GM19239 (cell line): ENCODE measurements around the gene FAM107B.

DNA sequence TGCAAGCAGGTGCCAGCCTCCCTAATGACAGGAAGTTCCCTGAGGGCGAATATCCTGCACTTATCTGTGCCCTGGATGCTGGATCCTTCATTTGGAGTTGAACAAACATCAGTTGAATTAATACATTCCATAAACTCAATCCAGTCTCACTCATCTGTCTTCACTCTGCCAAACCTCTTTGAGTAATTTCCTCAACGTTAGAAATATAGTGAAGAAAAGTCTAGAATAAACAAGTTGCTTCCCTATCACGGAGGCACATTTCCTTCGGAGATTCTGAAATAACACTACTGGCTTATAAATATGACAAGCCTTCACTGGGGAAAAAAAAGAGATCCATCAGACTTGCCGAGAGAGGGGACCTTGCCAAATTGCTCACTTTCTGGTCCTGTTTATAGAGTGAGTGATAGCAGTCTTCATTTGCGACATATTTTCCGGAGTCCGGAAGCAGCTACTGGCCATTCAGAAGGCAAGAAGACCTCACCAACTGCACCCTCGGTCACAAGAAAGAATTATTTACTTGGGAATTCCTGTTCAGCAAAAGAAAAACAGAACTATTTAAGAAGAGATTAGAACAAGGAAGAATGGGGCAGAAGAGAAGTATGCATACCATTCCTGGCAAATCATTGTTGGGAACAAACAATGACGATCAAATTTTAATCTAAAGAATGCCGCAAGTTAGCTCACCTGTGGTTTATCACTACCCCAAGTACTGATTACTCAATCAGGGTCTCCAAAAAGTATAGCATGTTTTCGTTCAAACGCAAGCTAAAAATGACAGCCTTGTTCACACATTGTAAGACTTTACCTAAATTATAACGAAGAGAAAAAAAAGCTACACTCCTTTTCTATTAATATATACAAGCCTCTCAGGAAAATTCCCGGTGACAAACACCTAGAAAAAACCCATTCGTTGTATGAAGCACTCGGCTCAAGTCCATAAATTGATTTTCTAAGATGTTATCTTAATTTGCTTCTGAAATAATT is 196.2 kb downstream of the FAM107B start:
- RRBS = no CpG with 5 or more reads among the region's 17 CpGs

DNA sequence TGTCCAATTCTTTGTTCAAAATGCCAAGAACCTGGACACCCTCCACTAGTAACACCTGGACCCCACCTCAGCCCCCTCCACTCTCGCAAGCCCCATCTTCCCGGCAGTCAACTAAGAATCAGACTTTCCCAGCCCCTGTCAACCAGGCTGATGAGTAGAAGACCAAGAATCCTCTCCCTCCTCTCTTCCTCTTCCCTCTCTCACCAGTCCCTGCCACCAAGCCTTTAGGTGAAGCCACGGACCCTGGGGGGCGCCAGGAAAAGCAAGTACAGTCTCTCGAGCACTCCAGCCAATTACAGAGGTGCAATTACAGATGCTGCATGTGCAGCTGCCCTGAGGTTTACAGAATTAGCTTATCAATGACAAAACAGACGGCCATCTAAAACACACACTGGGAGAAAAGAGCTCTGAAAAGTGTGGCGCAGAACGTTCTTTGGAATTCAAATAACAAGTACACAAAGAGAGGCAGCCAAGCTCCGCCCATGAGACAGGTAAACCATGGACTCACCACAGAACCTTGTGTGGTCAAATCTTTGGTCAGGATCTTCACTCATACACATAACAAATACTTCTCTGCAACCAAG is 189.4 kb downstream of the FAM107B start:
- RRBS = no CpG with 5 or more reads among the region's 9 CpGs

- RRBS = no CpG with 5 or more reads among the region's 8 CpGs
Observed at GRCh38 chr10:14592545-14593136, 182.1 kb downstream of the FAM107B start.

DNA sequence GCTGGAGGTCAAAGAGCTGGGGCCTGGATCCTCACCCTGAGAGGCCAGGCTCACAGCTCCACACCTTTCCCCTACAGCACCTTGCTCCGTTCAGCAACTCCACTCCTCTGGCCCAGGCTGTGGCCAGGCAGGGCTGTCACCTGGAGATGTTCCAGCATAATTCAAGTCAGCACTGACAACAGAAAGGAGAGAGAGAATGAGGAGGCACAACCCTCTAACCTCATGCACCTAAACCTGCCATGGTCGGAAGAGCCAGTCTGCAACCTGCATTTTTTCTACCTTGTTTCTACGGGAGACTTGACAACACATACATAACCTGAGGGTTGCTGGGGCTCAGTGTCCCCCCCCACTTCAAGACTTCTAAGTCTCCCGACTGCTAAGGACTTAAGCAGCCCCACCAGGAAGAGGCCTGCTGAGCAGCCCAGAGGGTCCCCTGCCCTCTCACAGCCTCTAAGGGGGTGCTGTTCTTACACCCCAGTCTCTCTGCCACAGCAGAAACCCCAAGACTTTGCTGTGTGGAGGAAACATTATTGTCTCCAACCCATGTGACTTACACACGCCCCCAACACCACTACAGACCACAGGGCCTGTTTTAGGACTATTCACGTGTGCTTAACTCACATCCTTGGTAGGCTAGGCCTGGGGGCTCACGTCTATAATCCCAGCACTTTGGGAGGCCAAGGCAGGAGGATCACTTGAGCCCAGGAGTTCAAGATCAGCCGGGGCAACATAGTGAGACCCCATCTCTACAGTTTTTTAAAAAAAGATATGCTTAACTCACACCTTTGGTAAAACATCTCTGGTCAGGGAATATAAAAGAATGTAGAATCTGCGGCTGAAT is 175.6 kb downstream of the FAM107B start:
- RRBS = no CpG with 5 or more reads among the region's 9 CpGs

- RRBS = no CpG with 5 or more reads among the region's 8 CpGs
Observed at GRCh38 chr10:14659416-14660283, 115.0 kb downstream of the FAM107B start.

DNA sequence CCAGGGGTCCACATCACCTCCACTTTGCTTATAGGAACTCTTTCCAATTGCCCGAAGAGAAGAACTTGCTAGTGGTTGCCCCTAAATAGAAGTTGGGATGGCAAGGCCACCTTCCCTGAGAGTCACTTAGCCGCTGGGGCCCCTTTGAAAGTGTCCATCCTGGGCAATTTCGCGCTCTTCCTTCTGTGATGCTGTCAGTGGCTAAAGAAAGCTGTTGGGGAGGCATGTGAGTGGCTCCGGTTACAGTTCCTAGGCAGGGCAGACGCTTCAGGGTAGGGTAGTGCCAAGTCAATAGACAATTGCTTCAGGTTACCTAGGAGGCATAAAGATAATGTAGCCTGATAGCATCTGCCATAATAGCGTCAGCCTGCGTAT is at the start of gene FAM107B:
FAM107B (minus strand) TSS at position 187 of the 375 bp plus-strand sequence.
- RRBS = no CpG with 5 or more reads among the region's 8 CpGs

DNA sequence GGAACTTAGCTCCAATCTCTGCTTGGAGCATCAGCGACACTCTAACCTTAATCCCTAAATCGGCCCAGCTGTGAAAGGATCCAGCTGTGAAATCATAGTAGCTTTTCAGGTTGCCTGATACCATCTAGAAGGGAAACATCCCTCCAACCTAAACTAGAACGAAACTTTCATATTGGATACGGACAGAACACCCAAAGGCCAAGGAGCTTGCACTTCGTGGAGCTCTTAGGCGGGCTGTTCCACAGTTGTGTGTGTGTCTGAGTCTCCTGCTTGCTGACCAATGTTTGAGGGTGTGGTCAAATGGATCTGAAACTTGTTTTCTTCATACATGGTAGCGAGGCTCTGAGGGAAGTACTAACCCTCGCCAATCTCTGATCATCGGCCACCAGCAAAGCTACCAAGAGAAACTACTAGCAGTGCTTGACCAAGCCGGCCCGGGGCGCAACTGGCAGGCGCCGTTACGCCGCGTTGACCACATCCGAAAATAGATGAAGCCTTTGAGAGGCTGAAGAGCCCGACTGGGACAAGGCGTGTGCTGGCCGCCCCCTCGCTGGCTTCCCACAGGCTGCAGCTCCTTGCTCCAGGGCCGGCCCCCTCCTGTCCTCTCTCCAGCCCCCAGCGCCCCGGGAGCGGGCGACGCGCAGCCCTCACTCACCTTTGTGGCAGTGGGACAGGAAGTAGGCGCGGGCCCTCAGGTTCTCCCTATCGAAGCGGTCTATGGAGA is 487 bp downstream of the DCLRE1C start:
- RRBS = no CpG with 5 or more reads among the region's 33 CpGs

DNA sequence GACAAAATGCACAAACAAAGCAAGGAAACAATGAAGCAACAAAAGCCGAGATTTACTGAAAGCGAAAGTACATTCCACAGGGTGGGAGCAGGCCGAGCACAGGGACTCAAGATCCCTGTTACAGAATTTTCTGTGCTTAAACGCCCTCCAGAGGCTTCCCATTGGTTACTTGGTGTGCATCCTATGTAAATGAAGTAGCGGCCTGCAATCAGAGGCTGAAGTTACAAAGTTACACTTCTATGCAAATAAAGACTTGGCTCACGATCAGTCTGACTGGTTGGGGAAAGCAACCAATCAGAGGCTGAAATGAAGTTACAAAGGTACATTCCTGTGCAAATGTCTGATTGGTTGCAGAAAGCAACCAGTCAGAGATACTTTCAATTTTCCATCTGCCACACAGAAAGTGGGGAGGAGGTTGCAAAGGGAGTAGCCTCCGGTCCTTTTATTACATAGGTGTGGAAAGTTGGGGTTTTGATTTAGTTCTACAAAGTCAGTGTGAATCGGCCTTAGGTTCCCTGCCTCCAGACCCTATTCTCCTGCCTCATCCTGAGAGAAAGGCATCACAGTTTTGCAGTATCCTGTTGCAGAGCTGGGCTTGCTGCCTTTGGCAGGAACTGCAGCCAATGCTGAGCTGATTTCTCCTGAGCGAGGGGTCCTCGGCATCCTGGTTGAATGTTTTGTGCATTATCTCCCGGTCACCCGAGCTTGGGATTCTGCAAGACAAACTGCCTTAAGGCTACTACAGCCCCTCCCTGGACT is 3.9 kb downstream of the ACBD7 start:
- RRBS = no CpG with 5 or more reads among the region's 12 CpGs

- RRBS = no CpG with 5 or more reads among the region's 4 CpGs
Observed at GRCh38 chr10:15170689-15171174, 2.2 kb upstream of the NMT2 start.

DNA sequence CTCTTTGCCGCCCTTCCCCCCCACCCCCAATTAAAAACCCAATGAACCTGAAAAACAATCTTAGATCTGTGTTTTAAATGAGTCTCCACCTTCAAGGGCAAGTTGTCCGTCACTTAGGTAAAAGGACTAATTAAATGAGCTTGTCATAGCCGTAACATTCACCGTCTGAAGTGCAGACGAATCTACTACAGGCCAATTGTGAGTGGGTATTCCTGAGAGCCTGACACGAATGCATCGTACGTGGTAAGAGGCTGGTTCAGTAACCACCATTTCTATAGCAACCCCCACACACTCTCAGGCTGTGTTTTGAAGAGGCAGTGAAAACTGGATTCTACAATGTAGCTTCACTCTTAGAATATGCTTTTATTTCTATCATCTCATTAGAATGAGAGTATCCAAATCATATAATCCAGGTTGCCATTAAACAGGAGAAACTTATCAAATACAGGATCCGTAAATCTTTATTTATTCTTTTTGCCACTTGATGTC is 70.1 kb upstream of the NMT2 start:
- RRBS = no CpG with 5 or more reads among the region's 9 CpGs

DNA sequence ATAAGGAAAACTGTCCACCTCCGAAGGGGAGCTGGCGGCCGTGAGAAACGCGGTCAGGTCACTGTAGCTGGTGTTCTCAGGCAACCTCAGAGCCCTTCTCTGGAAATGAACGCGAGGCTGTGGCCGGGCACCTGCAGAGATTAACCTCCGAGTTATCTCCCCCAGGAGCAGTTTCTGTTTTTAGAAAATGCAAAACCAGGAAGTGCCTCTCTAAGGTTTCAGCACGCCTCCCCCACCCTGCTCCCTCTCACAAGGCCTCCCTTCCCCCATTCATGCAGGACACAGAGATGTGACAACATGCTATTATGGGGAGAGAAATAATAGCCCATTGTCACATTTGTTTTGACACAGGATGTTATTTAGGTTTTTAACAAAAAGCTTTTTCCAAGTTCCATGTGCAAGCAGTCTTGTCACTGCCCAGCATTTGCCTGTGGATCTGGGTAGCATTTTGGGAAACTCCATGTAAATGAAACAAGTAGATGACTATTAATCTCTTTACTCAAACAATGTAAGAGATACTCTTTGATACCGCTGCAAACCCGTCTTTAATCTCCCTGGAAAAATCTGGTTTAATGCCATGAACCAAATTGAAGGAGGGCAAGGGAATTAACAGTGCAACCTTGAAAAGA is 86.4 kb upstream of the NMT2 start:
- RRBS = no CpG with 5 or more reads among the region's 12 CpGs

DNA sequence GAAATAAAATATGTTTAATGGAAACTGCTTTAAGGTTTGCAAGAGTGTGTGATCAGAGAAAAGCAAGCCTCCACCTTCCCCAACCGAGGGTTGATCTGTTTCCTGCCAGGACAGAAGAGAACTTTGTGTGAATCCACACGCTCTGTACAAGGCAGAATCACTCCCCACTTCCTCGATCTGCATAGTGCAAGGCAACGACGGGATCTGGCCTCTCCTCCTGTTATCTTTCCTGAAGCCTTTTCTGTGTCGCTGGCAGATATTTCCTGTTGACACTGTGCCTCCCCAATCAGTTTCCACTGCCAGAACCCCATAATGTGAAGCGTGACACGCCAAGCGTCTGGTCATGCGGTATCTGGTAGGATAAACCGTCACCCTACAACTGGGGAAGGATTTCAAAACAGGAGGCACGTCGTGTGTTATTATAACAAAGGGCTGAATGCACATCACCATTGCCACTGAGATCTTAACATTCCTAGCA is 57.3 kb downstream of the FAM171A1 start:
- RRBS = no CpG with 5 or more reads among the region's 13 CpGs

DNA sequence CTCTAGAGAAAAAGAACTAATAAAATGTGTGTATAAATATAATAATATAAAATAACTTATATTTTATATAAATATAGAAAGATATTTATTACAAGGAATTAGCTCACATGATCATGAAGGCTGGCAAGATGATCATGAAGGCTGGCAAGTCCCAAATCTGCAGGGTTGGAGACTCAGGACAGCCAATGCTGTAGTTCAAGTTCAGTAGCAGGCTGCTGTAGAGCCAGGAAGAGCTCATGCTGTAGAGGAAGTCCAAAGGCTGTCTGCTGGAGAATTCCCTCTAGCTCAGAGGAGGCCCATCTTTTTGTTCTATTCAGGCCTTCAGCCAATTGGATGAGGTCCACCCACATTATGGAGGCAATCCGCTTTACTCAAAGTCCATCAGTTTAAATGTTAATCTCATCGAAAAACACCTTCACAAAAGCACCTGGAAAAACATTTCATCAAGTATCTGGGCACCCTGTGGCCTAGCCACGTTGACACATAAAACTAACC is 24.8 kb upstream of the FAM171A1 start:
- RRBS = no CpG with 5 or more reads among the region's 3 CpGs

DNA sequence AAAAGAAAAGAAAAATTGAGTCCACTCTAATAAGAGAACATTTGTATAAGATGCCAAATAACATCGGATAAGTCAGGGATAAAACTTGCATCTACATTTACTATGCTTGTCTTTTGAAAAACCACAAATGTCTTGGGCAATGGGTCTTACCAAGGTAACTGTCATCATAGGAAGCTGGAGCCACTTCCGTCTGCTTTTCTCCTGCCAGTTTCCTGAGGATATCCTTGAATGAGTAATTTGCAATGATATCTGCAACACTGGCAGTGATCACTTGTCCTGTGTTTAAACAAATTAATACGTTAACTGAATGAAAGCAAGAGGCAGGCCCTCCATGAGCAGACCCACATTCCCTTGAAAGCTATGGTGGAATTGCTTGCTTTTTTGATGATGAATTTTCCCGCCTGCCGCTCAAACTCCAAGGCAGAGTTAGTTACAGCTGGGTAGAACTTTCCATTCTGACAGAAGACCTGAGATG is 47.2 kb downstream of the ITGA8 start:
- RRBS = no CpG with 5 or more reads among the region's 5 CpGs

DNA sequence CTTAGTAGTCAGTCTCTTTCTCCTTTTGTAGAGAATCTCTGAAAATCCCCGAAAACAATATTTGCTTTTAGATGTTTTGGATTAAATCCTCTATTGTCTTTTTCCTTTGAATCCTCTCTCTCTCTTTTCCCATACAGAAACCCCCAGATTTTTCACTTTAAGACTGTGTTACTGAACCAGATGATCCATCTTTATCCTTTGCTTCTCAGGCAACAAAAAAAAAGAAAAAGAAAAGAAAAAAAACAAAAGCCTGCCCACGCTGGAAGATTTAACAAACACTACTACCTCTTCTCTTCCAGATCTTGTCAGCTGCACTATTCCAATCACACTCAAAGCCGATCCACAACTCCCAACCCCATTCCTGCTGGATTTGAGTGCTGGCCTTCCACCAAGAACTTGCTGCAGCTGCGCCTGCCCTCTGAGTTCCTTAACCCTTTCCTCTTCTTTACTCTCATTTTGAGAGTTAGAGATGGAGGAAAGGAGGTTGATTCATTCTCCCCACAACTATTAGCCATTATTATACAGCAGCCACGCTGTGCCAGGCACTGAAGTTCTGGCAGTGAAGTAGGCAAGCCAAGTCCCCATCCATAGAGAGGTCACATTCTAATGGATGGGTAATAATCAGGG is 16.0 kb upstream of the ITGA8 start:
- RRBS = no CpG with 5 or more reads among the region's 5 CpGs

DNA sequence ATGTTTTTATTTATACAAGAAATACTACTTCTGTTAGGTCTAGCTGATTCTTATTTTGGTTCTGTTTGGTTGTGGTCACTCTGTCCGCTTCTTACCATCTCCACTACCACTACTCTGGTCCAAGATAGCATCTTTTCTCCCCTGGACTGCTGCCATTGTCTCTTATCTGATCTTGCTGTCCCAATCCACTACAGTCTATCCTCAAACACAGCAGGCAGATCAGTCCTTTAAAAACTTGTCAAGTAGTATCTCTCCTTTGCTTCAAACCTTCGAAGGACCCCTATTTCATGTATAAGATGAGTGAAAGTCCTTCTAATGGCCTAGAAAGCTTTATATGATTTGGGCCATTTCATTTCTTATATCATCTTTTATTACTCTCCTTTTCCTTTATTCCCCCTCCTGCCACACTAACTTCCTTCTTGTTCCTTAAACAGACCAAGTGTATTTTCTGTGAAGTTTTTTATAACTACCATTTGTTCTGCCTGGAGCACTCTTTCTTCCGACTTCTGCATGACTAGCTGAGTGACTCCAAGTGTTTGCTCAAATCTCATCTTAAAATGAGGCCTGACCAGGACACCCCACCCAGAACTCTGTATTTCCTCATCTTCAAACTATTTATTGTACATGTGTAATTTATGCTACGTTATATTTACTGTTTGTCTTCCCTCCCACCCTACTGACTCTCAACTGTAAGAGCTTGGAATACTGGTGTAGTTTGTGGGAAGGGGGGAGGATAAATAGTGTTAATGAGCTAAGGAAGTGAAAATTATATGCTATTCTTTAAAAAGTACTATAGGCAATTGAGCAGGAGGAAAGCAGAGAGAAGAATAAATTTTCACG is 3.3 kb downstream of the MINDY3 start:
- RRBS = no CpG with 5 or more reads among the region's 5 CpGs

- RRBS = 2% methylated on average over 12 of the region's 30 CpGs
Observed at GRCh38 chr10:16520349-16520659, 1.4 kb downstream of the C1QL3 start.

DNA sequence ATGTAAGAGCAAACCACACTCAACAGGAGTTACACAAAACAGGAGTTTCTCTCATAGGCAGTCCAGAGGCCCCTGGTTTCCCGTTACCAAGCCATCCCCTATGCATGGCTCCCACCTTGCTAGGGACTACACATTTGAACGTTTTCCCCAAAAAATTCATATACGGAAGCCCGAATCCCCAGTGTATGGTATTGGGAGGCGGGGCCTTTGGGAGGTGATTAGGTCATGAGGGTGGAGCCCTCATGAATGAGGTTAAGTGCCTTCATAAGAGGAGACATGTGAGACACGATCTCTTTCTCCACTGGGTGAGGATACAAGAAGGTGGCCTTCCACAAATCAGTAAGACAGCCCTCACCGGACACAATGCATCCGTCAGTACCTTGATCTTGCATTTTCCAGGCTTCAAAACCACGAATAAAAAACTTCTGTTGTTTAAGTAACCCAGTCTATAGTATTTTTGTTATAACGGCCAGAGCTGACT is 29.0 kb downstream of the RSU1 start:
- RRBS = no CpG with 5 or more reads among the region's 10 CpGs

DNA sequence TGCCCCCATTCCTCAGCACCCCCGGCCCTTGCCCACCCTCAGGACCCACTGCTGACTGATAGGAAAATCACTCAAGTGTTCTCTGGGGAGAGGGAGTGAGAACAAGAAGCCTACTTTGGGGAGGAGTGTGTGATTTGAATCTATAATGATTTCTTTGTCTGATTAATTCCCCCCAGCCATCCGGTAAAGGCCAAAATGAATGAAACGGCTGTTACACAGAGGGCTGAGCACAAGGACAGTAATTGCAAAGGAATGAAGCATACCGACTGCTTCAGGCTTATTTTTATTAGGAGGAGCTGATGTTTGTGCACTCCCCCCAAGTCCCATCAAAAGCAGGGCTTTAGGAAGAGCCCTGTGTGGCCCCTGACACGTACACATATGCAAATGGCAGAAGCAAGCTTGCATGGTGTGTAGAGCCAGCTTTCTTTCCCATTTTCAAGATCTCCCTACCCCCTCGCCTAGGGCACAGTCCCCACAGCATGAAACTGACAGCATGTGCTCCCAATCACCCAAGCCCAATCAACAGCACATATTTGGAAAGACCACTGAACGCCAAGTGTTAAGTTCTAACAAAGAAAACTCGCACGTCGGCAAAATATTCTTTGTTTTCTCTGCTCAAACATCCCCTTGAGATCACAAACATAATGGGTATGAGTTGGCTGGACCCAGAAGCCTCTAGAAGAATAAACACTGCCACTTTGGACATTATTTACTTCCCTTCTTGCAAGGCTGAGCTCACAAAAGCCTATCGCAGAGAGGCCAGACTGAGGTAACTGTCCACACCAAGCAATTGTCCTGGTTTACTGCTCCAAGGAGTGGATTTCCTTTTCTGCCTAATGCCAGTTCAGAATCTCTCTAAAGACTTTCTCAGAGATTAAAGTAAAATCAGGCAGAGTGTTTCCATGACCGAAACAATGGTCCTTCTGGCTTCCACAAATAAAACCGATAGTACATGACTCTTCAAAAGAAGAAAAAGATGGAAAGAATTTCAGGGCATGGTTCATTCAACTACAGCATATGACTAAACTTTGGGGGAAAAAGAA is 143.0 kb downstream of the CUBN start:
- RRBS = no CpG with 5 or more reads among the region's 13 CpGs

DNA sequence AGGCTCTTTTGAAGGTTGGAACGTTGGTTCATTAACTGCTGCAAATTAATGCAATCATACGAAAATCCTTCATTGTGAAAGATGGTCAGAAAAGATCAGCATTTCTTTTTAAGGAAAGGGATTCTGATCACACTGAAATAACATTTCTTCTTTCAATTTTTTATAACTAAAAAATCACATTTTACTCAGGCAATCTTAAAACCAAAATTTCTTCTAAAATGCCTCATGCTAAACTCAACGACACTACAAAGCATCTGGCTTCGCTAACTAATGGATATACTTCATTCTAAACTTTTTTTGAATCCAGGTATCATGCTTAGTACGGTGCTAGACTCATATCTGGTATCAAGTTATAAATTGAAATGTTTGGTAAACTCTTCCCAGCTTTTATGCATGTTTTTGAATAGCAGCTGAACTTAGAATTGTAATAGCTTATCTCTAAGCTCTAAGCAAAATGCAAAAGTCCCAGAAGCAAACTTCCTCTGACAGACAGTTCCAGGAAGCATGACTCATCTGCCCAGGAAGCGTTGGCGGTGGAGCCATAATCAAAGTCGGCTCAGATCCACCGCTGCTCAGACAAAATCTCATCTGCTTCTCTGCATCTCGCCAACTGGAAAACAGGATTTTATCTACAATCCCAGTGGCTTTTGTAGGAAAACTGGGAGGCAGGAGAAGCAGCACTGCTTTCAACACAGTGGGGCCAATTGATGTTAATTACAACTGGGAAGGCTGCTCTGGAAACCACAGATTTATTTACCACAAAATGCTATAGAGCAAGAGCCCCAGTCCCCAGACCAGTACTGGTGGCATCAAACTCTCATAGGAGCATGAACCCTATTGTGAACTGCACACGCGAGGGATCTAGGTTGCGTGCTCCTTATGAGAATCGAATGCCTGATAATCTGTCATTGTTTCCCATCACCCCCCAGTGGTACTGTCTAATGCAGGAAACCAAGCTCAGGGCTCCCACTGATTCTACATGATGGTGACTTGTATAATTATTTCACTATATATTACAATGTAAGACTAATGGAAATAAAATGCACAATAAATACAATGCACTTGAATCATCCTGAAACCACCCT is 100.1 kb downstream of the CUBN start:
- RRBS = no CpG with 5 or more reads among the region's 14 CpGs